ENCODE measurements around a stretch of chr5.

DNA sequence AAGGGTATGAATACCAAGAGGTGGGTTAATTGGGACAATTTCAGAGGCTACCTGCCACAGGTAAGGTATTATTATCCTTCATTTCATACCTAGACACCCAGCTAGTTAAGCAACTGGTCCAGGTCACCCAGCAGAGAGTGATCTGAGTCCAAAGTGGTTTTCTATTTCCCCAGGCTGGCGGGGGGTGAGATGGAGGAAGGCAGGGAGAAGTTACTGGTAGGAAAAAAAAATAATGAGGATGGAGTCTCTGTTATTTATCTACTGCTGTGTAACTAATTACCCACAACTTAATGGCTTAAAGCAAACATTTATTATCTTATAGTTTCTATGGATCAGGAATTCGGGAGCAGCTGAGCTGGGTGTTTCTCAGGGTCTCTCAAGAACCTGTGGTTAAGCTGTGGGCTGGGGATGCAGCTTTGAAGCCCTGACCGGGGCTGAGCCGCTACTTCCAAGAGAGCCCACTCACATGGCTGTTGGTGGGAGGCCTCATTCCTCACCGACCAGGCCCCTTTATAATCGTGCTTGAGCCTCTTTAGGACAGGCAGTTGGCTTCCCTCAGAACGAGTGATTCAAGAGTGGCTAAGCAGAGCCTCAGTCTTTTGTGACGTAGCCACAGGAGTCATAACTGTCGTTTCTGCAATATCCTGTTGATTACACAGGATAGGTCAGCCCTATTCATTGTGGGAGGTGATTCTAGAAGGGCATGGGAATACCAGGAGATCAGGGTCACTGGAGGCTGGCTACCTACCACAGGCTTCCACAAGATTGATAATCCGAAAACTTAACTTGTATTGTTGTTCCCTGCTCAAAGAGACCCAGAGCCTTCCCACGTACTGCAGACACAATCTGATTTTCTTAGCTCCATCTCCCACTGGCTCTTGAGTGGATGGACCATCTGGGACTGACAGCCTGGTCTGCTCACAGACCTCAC, 3.2 kb upstream of the ERGIC1 start:
- RRBS, result no CpG with 5 or more reads among the region's 11 CpGs

- RRBS, result no CpG with 5 or more reads among the region's 6 CpGs
Observed at GRCh38 chr5:172850296-172850560, 16.2 kb downstream of the ERGIC1 start.

GRCh38 chr5:172872627-172872874, 38.5 kb downstream of the ERGIC1 start:
- RRBS, result no CpG with 5 or more reads among the region's 1 CpG

- RRBS, result 90% methylated on average over 7 of the region's 16 CpGs
Observed at GRCh38 chr5:172905531-172905986, 53.7 kb upstream of the RPL26L1 start.

DNA sequence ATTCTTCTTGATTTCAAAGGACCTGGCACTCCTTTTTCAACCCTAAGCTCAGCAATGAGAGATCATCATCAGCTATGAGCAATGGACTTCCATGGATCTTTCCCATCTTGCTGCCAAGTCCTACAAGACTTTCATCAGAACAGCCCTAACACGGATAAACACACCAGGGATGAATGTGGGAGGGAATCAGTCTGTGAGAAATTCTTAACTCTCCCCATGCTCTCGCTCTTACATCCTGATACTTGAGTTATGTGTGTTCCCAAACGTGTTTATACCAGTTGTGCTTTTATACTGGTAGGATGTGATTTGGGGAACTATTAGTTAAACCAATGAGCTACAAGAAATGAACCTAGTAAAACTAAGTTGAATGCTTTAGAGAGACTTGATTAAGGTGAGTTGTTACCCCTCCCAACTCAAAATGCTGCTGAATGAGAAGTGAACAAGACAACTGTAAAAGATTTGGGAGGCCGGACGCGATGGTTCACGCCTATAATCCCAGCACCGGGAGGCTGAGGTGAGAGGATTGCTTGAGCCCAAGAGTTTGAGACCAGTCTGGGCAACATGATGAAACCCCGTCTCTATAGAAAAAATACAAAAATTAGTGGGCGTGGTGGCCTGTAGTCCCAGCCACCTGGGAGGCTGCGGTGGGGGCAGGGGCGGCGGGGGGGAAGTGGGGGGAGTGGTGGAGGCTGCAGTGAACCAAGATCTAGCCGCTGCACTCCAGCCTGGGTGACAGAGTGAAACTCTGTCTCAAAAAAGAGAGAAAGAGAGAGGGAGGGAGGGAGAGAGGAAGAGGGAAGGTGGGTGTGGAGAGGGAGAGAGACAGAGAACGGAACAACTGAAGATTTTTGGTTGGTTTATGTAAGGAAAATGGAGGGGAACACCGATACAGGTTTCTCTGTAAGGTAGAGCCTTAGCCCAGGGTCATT, 5.1 kb upstream of the RPL26L1 start:
- RRBS, result no CpG with 5 or more reads among the region's 16 CpGs

GRCh38 chr5:173018414-173018779, 34.8 kb downstream of the ATP6V0E1 start:
- RRBS, result no CpG with 5 or more reads among the region's 4 CpGs

DNA sequence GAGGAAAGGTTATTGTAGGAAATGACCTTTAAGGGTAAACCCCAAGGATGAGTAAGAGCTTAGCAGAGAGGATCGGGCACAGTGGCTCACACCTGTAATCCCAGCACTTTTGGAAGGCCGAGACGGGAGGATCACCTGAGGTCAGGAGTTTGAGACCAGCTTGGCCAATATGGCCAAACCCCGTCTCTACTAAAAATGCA, 16.1 kb upstream of the CREBRF start:
- RRBS, result no CpG with 5 or more reads among the region's 4 CpGs

- RRBS, result 74% methylated on average over 4 of the region's 32 CpGs
Observed at GRCh38 chr5:173324001-173325126, 3.9 kb downstream of the STC2 start.

DNA sequence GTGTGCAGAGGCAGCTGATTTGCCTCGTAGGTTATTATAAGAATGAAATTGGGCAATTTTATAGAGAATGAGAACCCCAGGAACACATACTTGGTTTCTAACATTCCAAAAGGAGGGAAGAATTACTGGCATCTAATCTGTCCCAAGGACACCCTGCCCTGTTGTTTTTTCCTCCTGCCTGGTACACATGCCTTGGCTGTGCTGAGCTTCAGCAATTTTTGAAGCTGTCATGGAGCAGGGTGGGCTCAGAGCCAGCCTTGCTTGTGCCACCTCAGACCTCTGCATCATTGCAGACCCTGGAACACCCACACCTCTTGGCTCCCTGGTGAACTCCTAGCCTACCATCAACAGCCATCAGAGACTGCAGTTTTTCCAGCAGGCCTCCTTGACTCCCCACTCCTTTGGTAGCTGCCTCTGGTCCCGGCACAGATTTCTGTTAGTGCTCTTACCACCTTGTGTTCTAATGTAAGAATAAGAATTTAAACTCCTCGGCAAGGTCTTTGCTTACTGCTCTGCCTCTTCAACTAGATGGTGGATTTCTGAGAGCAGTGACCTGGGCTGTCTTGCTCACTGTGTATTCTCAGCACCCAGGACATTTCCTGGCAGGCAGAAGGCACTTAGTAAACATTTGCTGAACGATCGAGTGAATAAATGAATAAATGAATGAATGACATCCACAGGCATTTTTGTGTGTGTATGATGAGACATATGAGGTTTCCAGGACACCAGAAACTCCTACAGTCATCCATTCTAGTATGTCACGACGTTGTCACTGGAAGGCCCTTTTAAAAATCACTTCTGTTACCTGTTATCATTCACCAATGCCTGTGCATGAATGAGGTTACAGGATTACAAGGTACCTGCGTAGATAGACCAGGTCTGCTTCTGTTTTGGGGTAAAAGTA, 143.3 kb downstream of the BOD1 start:
- RRBS, result no CpG with 5 or more reads among the region's 8 CpGs

DNA sequence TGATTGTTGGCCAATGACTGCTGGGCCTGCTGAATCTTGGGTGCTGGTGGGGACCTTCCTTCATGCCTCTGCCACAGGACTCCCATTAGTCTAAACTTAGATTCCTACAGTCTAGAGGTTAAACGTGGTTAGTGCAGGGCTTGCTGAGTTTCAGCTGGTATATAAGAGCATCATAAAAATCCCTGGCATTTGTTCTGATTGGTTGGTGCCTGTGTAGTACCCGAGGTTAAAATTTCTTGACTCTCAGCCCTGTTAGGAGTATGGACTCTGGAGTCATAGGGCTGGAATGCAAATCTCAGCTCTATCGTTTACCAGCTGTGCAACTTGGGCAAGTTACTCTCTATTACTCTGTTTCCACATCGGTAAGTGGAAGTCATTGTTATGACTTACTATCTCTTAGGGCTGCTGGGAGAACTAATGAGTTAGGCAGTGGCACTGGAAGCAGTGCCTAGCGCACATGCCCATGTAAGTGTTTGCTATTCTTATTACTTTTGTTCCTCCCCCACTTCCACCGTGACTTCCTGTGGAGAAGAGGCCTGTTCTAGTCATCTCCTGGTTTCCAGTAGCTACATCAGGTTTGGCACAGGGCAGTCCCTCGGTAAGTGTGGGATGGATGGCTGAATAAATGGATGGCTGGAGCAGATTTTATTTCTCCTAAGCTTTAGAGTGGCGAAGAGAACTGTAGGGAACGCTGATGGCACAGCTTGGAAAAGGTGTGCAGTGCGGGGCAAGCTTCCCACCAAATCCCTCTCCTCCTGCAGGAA, 141.5 kb downstream of the BOD1 start:
- RRBS, result no CpG with 5 or more reads among the region's 10 CpGs

GRCh38 chr5:173498378-173498840, 118.0 kb downstream of the BOD1 start:
- RRBS, result no CpG with 5 or more reads among the region's 11 CpGs

GRCh38 chr5:173554853-173555882, 61.3 kb downstream of the BOD1 start:
- RRBS, result 81% methylated on average over 9 of the region's 35 CpGs

DNA sequence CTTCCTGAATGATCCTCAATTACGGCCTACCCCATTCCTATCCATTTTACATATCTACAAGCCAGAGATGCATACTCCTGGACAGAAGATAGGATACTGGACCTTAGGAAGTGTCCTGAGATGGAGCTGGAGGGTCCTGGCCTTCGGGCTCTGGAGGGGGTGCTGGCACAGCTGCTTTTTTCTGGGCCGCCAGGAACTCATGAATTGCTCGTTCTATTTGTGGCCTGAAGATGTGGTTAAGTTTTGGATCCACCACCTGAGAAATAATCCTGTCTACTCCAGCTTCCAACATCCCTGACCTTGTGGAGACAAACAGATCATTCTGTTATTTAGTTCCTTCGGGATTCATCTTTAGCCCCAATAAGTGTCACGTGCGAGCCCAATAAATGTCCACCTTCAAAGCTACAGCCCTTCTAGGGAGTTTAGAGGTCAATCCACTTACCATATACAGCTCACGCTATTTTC, 7.3 kb downstream of the BOD1 start:
- RRBS, result no CpG with 5 or more reads among the region's 8 CpGs

DNA sequence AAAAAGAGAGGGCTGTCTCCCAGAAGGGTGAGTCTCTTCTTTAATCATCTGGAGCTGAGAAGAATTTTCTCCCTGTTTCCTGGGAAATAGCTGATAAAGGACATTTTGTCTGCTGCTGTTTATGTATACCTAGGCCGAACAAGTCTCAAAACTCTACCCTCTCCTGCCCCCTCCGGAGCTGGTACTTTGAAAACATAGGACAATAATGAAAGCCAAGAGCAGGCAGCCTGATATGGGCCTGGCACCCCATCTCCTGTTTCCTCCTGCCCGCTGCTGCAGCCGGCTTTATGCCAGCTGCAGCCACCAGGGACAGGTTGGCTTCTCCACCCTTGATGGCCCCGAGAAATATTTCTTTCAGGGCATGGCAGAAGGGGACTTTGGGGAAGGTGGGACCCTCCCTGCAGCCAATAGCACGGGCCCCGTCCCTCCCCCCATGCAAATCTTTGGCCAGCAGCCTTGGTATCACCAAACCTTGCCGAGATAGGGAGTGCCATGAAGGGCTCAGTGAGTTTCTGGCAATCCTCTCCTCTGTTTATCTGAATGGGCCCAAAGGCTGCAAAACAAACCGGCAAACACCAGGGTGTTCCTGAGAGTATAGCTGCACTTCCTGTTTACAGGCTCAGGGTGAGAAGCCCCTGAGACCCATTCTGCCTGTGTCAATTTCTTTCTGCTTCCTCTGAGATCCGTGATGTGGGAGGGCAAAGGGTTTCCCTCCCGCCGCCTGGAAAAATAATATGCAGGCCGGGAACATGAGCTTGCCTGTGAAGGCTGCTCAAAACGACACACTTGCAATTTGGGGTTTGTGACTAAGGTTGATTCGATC, 73.4 kb upstream of the BOD1 start:
- RRBS, result 19% methylated on average over 3 of the region's 15 CpGs

- RRBS, result no CpG with 5 or more reads among the region's 3 CpGs
Observed at GRCh38 chr5:173767319-173767556, 120.9 kb upstream of the CPEB4 start.

DNA sequence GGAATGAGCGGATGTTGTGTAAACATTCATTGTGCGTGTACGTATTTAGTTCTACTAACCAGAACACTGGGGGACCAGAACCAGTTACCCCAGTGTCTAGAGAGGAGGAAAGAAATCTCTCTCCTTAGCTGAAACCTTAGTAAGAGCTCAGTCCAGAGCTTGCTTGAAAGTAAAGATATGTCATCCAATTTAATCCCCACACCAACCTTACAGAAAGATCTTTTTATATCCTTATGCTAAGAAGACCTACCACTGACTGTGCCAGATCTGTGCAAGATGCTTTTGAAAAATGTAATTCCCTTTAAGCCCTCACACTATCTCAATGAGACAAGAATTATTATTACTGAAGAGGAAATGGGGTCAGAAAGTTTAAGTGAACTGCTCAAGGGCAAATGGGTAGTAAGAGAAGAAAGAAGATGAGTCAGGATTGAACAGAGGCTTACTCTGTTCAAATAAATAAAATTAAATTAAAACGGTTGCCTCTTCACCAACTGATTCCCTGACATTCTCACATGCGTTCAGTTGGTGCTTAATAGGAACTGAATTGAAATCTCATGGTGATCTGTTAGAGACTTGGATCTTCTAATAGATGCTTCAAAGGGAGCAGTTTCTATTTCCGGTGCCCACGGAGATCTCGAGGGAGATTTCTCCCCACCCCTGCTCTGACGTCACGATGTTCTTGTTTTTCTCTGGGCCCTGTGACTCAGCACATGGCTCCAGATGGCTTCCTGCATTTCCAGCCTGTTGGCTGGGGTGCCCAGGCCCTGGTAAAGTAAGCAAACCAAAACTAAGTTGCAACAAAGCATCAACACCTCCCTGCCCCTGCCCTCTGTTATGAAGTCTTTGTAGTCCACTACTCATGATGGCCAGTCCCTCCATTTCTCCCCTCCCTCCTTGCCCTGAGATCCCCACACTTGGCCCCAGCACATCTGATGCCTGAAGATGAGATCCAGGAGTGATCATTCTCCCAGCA, 106.3 kb upstream of the CPEB4 start:
- RRBS, result no CpG with 5 or more reads among the region's 10 CpGs

DNA sequence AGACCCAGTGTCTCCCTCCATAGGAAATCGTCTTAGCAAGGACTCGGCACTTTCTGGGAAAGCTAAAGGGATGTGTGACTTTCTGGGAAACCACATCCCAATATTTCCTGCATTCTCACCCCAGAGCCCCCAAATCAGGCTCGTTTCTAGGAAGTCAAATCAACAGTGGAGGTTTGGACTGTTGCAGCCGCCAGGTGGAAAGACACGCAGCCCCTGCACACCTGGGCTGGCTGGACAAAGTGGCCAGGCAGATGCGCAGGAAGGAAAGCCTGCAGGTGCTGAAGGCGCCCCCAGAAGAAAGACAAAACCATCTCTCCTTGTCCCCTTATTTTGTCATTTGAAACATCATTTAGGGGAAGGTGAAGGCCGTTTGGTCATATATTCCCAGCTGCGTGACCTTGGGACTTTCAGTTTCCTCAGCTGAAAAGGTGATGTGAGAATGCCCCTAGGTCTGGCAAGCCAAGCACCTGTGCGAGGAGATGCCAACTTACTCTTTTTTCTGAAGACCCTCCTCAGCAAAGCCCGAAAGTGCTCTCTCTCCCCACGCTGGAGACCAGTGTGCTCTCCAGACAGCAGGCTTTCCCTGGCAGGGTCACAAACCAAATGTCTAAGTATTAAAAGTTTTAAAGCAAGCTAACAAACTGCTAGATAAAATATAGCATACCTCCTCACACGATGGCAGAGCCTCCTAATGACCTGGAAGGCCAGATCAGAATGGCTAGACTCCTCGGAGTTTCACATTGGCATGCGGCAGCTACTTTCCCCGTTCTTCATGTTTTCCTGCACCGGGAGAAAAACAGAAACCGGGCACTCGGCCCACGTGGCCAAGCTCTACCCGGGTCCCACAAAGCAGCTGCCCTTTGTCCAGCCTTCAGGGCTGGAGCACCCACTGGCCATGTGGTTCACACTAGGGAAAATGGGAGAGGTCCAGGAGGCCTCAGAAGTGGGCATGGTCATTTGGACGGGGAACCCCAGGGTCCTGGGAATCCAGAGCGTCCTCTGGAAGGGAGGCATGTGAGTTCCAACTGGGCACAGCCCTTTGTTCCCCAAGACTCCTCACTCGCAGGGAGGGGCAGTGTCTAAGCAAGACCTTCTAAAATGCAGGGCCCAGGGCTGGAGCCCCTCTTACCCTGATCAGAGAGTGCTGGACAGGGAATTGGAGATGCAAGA, 97.6 kb upstream of the CPEB4 start:
- RRBS, result no CpG with 5 or more reads among the region's 24 CpGs

DNA sequence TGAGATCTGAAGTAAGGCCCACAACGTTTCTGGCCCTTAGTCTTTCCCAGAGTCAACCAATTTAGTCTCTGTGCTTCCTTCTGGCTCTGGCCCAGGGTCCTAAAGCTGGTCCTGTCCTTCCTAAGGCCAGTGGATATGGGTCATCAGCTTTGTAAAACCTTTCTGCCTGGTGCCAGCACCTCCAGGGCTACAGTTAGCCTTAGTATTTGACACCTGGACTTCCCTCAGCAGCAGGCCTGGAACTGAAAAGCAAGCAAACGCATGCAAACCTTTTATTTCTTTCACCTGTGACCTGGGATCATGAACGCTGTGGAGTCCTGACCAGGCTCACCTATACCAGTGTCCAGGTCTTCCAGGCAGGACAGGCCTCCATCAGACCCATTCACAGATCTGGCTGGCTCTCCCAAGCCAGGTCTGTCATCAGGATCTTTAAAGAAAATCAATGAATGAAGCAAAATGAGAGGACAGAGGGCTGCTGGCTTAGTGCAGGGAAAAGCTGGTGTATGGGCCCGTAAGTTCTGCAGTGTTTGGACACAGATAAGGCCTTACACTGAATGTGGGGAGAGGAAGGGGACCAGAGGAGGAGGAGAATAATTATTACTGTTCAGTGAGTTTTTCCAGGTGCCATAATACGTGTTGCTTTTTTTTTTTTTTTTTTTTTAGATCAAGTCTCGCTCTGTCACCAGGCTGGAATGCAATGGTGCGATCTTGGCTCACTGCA, 96.3 kb upstream of the CPEB4 start:
- RRBS, result no CpG with 5 or more reads among the region's 7 CpGs

DNA sequence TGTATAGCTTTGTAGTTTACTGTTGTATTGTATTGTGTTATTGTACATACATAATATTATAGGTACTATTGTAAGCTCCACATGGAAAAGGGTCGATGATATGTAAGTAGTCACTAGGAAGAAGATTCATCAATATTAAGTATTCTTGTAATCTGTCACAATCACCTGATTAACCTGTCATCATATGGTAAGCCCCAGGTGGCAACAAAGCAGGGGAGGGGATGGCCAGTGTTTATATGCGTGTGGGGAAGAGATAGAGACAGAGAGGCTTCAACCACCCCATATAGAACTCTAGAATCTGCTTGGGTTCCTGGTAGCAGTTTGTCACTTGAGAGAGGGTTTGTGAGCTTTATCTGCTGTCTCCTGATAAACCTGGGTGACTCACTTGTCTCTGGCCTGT, 49.0 kb upstream of the CPEB4 start:
- RRBS, result no CpG with 5 or more reads among the region's 2 CpGs

DNA sequence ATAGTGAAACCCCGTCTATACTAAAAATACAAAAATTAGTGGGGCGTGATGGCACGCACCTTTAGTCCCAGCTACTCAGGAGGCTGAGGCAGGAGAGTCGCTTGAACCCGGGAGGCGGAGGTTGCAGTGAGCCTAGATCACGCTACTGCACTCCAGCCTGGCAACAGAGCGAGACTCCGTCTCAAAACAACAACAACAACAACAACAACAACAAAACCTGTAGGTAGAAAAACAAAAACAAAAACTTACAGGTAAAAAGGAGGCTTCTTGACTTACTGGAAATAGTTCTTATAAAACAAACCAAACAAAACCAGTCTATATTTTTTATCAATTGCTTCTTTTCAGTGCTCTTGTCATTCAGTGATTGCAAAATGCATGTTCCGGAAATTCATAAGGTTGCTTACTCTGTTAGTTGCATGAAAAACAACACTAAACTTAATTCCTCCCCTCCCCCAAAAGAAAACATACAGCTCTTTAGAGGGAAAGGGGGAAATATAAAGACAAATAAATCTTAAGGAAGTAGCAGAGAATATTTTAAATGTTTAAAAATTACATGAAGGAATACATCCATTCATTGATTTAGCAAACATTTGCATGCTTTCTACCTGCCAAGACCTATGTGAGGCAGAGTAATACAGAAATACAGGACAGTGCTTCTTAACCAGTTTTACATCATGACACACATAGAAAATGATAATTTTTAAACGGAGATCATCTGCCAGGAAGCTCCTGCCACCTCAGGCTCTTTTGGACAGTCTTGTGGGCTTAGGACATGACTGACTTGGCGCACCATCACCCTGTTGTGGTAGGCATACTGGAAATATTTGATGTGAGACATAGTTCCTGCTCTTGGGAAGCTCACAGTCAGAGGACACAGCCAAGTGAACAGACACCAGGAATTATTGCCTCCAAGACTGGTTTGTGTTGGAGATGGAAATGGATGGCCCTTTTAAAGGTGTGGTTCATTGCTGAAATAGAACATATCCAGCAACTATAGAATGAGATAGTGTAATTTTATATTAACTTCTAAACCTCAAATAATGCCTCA, 19.3 kb downstream of the CPEB4 start:
- RRBS, result no CpG with 5 or more reads among the region's 12 CpGs